Trachea (tissue), 1 donor: ENCODE measurements around a stretch of chr16.

- PRO-cap, result no peak
These were observed 56.5 kb downstream of the VAC14 start for GRCh38 chr16:70744422-70744951.

DNA sequence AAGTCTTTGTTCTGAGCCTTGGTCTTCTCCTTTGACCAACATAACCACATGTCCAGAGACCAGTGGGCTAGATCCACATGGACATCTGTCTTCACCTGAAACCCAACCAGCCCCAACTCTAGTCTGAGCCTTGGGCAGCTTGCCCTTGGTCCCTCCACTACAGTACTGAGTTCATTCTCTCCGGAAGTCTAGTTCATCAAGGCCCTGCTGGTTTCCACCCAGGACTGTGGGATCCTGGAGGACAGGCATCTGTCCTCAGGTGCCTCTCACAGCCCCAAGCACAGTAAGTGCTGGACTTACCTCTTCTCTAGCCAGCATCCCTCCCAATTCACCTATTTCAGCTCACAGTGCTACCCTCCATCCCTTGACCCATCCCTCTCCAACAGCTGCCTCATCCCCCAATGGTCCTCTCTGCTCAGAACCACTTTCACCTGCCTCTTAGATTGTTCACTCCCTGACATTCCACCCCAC is 26.2 kb downstream of the TLE7 start:
- PRO-cap, result no peak

DNA sequence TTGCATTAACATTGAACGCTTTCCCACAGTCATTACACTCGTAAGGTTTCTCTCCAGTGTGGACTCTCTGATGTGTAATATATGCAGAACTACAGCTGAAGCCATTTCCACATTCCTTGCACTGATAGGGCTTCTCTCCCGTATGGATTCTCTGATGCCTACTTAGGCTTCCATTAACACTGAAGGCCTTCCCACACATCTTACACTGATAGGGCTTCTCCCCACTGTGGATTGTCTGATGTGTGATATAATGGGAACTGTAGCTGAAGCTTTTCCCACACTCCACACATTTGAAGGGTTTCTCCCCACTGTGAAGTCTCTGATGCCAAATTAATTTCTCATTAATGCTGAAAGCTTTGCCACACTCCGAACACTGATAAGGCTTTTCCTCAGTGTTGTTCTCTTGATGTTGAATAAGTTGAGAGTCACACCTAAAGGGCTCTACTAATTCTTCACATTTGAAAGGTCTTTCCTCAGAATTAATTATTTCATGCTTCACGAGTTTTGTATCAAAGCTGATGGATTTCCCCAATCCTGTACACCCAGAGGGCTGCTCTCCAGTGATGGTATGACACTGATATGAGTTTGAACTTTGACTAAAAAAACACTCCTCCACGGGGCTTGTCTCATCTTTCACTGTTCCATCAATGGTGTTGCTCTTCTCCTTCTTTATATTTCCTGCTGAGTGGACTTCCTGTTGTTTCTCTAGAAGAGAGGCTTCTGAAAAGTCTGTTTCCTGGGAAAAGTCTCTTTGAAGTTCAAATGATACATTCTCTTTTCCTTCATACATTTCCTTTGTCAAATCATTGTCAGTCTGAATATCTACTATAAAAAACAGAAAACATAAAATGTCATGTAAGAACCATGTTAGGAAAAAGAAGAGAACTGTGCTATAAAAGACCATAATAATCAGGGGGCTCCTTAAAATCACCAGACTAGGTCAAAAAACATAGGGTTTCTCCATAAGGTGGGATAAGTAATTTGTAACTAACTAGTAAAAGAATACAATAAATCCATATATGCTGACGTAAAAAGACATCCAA is 7.5 kb upstream of the TLE7 start:
- PRO-cap, result no peak

GRCh38 chr16:71572514-71573228 is 4.2 kb downstream of the TAT start:
- PRO-cap, result no peak

- PRO-cap, result no peak
These were observed 44.5 kb downstream of the MARVELD3 start for GRCh38 chr16:71670372-71671052.

- PRO-cap, result no peak
These were observed 14.0 kb upstream of the ATXN1L start for GRCh38 chr16:71831574-71832419.

DNA sequence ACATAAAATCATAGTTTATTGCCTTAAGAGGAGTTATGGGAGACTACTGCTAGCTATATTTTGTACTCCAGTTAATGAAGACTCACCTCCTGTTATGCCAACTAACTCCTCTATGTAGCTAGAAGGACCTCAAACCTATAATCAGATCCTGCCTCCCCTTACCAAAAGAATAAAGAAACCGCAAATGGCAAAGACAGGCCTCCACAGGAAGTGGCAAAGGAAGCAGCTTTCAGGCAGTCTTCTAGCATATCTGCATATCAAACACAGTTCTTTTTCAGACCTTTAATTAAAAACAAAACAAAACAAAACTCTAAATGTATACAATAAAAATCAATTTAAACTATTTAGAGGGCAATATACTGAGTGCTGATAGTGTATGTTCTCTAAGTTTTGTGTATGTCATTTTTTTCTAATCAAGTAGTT is 2.8 kb downstream of the ZNF821 start:
- PRO-cap, result no peak

- PRO-cap, result no peak
These were observed 32.6 kb downstream of the IST1 start for GRCh38 chr16:71927839-71928359.

DNA sequence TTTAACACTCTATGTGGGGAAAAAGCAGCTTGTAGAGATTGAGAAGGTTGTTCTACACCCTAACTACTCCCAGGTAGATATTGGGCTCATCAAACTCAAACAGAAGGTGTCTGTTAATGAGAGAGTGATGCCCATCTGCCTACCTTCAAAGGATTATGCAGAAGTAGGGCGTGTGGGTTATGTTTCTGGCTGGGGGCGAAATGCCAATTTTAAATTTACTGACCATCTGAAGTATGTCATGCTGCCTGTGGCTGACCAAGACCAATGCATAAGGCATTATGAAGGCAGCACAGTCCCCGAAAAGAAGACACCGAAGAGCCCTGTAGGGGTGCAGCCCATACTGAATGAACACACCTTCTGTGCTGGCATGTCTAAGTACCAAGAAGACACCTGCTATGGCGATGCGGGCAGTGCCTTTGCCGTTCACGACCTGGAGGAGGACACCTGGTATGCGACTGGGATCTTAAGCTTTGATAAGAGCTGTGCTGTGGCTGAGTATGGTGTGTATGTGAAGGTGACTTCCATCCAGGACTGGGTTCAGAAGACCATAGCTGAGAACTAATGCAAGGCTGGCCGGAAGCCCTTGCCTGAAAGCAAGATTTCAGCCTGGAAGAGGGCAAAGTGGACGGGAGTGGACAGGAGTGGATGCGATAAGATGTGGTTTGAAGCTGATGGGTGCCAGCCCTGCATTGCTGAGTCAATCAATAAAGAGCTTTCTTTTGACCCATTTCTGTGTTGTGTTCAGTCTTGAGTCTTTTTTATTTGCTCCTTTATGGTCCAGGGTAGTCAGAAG is 2.5 kb upstream of the HPR start:
- PRO-cap, result no peak

- PRO-cap, result no peak
These were observed 10.9 kb downstream of the HPR start for GRCh38 chr16:72073779-72074493.

GRCh38 chr16:72108429-72108778 is 14.8 kb downstream of the DHX38 start:
- PRO-cap, result no peak

DNA sequence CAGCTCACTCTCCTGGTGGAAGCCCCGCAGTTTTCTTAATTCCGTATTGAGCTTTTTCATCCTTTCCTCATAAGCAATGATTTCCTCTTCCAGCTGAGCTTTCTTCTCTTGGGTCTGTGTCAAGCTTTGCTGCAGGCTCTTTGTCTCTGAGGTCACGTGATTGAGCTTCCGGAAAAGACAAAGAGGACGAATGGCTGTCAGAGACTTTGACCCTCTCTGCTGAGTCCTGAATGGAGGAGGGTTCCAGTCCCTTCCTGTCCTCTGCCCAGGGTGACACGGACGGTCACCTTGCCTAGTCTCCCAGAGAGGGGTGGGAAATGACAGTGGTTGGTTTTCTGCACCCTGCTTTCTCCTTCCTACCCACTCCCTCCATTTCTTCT is 31.6 kb downstream of the DHX38 start:
- PRO-cap, result no peak

DNA sequence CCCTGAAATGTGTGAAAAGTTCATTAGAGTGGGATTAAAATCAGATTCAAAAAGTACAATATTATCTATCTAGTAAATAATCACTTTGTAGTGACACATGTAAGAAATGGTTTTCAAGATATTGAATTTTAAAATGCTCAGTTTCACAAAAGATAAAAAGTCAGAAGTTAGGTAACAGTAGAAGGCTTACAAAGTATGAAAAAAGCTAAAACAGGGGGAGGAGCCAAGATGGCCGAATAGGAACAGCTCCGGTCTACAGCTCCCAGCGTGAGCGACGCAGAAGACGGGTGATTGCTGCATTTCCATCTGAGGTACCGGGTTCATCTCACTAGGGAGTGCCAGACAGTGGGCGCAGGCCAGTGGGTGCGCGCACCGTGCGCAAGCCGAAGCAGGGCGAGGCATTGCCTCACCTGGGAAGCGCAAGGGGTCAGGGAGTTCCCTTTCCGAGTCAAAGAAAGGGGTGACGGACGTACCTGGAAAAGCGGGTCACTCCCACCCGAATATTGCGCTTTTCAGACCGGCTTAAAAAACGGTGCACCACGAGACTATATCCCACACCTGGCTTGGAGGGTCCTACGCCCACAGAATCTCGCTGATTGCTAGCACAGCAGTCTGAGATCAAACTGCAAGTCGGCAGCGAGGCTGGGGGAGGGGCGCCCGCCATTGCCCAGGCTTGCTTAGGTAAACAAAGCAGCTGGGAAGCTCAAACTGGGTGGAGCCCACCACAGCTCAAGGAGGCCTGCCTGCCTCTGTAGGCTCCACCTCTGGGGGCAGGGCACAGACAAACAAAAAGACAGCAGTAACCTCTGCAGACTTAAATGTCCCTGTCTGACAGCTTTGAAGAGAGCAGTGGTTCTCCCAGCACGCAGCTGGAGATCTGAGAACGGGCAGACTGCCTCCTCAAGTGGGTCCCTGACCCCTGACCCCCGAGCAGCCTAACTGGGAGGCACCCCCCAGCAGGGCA is 420.6 kb downstream of the ZFHX3 start:
- PRO-cap, result no peak

DNA sequence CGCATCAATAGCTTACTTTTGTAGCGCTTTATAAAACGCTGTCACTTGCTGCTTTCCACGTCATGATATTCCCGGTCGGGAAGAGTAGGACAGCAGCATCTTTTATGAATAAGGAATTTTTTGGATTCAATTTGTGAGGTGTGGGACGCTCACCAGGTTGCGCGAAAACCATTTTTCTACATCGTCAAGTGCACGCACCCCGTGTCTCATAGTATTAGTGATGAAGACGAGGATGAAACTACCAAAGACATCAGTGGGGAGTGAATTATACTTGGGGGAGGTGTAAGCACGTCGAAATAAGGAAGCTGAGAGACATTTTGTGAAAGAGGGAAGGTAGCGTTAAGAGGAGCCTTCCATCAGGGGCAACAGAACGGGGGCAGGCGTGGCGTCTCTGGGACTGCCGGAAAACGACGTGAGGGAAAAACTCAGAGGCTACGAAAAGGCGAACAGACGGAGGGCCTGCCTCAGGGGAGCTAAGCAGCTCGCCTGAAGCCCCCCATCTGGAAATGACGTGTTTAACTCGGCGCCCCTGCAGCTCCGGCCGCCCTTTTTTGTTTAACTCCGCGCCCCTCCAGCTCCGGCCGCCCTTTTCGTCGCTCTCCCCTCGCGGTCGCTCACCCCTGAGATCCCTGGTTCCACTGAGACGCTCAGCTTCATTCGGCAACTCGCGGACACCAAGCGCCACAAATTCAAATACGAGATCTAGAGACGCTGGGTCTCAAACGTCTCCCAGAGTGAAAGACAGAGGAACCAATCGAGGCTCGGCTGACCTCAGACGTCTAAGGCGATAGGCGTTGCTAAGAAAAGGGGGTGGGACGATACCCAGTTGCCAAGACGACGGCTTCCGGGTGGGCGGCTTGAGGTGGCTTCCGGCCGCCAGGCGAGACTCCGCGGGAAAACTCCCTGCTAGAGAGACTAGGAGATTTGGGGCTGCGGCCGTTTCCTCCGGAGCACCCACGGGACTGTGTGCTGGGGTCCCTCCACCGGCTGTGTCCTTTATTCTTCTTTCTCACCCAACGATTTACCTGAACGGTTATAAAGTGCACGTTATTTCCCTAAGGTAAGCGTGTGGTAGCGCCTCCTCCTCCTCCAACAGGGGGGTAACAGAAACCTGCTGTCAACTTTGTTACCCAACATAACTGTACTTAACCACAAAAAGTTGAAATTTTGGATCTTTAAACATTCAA is 383.3 kb downstream of the ZFHX3 start:
- PRO-cap, result bidirectional peak, plus-strand start at position 909 of the sequence, minus-strand start at position 667 of the sequence

- PRO-cap, result no peak
These were observed 249.8 kb downstream of the ZFHX3 start for GRCh38 chr16:72797902-72798664.

DNA sequence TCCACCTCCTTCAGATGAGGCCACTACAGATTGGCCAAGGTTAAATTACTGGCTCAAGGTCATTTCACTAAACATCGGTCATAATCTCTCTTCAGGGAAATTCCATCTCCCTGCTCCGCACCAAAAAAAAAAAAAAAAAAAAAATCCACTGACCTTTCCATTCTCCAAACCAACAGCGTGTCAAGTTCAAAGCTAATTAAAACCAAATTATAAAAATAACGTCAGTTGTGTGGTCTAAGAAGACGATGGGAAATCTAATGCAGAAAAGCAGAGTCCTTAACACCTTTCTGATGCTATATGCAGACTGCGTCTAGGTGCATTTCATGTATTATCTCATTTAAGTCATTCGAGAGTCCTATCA is 115.4 kb downstream of the ZFHX3 start:
- PRO-cap, result no peak

- PRO-cap, result no peak
These were observed 109.2 kb downstream of the ZFHX3 start for GRCh38 chr16:72938625-72939168.

DNA sequence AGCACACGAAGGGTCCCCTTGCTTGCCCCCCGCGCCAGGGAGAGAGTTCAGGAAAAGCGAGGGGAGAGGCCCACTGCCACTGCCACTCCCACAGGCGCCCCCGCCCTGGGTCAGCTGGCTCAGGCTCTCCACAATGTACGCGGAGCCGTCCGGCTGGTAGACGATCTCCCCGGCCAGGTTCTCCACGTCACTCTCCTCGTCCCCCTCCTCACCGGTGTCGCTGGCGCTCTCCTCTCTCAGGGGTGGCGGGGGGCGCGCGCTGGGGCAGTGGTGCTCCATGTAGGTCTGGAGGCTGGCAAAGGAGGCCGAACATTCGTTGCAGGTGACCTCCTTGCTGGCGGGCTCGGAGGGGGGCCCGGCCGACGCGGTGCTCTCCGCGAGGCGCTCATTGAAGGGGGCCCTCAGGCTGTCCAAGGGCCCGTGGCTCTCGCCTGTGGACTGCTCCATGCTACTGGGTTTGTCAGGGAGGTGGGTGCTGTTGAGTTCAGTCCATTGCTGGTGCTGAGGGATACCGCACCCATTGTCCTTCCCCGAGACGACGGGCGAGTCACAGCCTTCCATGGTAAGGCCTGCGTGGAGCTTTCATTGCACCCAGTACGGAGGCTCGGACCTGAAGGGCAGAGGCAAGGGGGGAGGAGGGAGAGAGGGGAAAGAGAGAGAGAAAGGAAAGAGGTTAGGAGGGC is 88.2 kb downstream of the ZFHX3 start:
- PRO-cap, result no peak

GRCh38 chr16:72986031-72986449 is 61.9 kb downstream of the ZFHX3 start:
- PRO-cap, result no peak

GRCh38 chr16:72996327-72996975 is 51.5 kb downstream of the ZFHX3 start:
- PRO-cap, result no peak